Measurements from ENCODE around the genes STON1, FSHR and PSME4.

DNA sequence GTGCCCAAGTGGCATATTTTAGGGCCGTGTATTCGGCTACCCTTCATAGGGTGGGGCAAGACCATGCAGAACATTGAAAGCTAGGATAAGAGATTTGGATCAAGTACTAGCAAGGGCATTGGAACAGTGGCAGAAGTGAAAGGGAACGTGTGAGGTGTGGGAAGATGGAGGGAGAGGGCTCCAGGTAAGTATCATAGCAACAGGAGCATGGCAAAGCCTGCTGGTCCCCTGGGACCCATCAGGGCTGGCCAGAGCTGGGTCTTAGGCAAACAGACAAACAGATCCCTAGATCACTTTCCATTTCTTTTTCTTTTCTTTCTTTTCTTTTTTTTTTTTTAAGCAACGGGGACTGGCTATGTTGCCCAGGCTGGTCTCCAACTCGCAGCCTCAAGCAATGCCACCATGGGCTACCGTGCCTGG is 95.2 kb upstream of the CALM2 start:
- RRBS, result no CpG with 5 or more reads among the region's 6 CpGs

GRCh38 chr2:47274311-47274790 is 94.8 kb upstream of the EPCAM start:
- RRBS, result no CpG with 5 or more reads among the region's 7 CpGs

DNA sequence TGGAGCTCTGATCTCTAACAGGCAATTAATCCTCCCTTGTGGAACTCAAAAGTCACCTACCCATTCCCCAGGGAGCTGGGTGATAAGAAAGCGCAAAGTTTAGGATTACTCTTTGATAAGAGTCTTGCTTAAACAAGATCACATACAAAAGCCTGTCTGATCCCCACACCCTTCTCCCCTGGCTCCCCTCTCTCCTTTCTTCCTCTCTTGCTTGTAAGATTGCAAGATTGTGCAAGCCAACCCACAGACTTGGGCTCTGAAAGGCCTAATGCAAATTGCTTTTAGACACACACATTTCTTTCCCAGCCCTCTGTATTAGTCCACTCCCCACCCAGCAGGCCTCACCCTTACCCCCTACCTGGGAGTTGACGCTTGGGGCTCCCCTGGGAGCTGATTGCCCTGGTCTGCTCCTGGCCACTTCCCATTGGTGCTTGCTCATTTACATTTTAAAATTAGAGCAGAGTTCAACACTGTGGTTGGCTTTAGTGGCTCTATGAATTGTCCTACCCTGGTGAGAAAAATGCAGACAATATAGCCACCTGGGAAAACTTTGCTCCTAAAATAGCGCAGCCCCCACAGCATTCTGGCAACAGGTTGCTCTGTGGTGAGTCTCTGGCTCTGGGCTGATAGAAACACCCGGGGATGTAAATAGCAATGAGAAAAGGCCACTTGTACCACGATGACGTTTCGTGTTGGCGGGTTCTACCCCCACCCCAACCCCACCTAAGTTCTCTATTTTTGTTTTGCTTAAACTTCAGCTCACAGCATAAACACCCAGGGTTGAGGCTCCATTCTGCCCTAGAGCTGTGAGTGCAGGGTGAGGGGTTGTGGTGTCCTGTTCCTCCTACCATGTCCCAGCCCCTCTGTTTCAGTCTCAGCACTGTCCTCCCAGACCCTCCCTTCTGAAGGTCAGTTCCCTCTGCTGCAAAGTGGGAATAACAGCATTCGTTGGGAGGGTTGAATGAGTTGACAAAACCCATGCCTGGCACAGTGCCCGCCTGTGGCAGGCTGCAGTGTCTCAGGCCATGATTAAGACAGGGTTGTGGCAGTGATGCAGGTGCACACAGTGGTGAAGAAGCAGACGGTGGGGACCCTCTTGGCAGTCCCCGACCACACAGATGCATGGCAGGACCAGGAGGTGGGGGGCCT is 58.7 kb upstream of the EPCAM start:
- RRBS, result no CpG with 5 or more reads among the region's 12 CpGs

GRCh38 chr2:47334819-47335727 is 34.0 kb upstream of the EPCAM start:
- RRBS, result no CpG with 5 or more reads among the region's 15 CpGs

- RRBS, result no CpG with 5 or more reads among the region's 17 CpGs
These were observed 24.0 kb upstream of the EPCAM start for GRCh38 chr2:47344778-47345881.

DNA sequence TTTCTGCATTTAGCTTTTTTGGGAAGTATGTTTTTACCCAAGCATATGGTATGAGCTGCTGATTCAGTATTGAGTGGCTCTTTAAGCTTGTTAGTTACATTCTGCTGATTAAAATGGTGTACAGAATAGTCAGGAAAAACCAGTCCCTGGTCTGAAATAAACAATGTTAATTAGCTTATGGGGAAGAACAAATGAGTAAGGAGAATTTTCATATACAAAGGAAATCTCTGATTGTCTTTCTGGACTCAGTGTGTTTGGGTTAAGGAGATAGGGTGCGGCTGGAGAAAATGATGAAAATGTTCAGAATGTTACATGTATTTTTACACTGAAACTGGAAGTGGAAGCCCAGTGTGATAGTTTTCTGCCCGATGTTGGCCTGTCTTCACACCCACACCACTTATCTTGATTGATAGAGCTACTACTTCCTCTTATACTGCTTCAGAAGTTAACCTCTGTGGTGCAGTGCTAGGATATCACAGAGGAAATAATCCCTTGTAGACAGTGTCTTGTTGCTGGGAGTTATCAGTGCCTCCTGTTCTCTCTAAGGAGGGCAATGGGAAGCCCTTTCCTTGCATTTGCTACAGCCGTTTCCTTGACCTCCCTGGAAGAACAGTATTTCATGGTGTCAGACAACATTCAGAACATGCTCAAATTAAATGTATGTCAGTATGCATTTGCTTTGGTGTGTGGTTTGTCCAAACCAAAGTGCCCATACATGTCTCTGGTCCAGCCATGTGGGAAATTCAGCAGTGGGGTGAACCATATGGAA is 83.7 kb downstream of the KCNK12 start:
- RRBS, result no CpG with 5 or more reads among the region's 3 CpGs

DNA sequence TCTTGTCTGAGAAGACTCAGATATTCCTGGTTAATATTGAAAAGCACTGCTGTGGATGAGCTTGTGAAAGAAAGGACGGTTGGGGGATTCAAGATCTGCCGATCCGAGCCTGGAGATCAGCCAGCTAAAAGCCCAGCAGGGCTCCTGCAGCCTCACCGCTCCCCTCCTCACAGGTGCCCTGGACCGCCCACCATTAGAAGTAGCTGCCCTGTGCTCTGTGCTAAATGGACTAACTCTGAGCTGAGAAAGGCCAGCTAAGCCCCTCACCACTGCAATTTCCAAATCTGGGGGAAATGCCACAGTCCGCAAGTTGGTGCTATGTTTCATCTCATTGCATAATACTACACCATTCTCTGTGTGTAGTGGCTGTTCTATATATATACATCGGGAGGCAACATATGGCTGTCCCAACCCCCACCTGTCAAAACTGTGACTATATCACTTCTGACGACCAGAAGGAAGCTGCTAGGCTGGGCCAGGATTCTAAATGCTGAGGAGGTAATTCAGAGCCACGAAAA is 50.7 kb downstream of the KCNK12 start:
- RRBS, result no CpG with 5 or more reads among the region's 9 CpGs

DNA sequence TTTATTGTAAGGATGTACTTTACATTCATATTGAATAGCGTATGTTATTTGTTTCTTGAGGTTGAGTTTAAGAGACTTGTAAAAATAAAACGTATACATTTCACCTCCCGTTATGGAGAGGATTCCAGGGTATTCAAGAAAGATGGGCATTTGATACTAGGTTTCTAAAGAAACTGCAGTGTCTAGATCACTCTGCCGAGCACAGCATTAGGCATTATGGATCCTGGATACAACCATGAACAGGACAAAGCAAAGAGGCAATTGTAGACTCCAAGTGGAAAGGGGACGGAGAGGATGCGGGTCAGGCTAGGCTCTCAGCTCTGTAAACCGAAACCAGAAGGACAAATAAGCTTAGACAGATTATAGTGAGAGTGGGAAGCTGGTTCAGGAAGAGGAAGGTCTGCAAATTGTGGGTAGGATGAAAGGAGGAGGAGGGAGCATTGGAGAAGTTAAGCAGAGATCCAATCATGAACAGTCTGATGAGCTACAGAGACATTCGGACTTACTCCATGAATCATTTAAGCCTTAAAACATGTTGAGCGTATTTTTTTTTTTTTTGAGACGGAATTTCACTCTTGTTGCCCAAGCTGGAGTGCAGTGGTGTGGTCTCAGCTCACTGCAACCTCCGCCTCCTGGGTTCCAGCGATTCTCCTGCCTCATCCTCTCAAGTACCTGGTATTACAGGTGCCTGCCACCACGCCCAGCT is 3.0 kb downstream of the MSH6 start:
- RRBS, result no CpG with 5 or more reads among the region's 13 CpGs

DNA sequence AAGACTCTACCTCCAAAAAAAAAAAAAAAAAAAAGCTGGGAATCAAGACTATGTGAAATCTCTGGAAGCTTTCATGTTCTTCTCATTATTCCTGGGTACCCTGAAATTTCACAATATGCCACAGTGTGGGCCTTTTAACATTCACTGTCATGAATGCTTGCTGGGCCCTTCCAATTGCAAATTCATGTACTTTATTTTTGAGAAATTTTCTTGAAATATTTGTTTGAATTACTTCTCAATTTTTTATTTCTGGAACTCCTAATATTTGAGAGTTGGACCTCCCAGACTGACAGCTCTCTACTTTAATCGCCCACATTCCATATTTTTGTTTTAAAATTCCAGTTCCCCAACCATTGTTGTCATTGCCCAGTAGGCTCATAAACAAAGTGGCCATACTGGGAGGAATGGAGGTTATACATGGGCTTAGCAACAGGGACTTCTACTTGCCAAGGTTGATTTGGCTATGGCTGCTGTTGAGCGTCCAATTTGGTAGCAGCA is 38.0 kb downstream of the FBXO11 start:
- RRBS, result no CpG with 5 or more reads among the region's 2 CpGs

DNA sequence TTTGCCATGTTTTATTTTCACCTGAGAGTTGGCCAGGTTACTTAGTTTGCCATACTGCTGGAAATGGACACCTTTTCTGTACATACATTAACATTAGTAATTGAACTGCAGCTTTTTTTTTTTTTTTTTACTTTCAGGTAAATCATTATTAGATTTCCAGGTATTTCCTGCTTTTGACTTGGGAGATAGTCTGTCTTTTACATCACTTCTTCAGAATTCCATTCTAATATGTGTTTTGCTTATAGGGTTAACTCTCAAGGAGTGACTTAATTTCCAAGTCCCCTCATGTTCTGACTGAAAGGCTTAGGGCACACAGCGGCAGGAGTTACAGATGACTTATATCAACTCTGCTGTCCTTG is 160.4 kb upstream of the FOXN2 start:
- RRBS, result no CpG with 5 or more reads among the region's 1 CpG

GRCh38 chr2:48441452-48442162 is 1.0 kb downstream of the PPP1R21 start:
- RRBS, result no CpG with 5 or more reads among the region's 9 CpGs

DNA sequence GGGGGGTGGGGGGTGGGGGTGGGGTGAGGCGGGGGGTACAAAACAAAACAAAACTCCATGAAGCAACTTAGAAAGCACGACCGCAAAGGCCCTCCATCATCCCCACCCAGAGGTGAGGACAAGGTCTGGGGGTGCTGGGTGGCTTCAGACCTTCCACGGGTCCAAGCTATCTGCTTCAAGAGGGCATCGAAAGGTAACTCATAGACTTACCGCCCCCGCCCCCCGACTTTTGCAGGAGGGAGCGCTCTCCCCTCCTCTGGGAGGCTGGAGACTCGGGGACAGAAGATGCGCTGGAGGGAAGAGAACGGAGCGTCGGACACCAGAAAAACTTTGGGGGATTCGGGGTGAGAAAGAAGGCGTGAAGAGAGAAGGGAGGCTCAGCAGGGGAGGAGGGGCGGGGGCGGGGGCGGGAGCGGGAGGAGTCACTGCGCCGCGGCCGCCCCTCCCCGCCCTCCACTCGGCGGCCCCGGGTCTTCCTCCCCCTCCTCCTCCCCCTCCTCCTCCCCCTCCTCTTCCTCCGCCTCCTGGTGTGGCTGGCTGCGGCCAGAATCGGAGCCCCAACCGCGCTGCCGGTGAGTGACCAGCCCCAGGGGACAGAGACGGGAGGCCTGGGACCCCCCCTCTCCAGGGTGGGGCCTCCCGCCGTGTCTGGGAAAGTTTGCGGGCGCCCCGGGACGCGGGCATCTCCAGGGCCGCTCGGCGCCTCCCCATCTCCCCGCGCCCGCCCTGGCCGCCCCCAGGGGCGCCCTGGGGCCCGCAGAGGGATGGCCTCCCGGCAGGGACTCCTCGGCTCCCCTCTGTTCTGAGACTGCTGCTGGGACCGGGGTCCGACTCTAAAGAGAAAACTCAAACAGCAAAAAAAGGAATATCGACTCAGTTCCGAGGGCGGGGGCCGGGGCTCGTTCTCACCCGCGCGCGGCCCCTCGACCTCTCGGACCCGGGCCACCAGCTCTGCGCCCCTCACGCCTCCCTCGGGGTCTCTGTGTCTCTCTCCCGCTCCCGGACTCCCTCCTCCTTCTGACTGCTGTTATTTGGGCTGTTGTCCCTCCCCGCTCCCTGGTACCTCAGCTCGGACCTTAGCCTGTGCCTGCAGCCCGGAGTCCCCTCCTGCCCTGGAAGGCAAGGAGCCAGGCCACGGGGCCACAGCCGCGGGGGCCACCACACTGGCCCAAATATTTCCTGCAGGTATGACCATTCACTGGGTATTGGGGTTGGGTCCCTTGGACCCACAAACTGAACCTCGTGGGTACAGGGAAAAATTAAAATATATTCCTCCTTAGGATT is at the start of gene STON1:
Gene STON1, plus strand, starts transcription at position 510 of the 1,284 bp plus-strand sequence.
- RRBS, result 22% methylated on average over 41 of the region's 79 CpGs

DNA sequence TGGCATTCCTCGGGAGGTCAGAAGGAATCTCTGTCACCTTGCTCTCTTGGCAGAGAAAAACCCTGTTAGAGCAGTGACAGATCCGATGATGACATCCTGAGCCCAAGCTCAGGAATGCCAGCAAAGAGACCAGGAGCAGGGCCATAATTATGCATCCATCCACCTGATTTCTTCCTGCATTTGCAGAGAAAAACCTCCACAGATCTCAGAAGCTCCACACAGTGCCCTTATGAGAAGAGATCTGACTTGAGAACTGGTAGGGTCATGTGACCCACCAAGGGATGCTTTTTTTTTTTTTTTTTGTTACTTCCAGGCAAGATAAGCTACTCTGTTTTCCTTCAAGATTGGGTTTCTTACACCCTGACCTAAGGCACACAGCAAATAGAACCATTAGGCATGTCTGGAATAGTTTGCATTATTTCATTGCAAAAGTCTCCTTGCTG is at the start of gene FSHR:
Gene FSHR, minus strand, starts transcription at position 243 of the 443 bp plus-strand sequence.
- RRBS, result no CpG with 5 or more reads among the region's 2 CpGs

GRCh38 chr2:49578841-49579308 is 424.6 kb upstream of the FSHR start:
- RRBS, result no CpG with 5 or more reads among the region's 6 CpGs

- RRBS, result no CpG with 5 or more reads among the region's 15 CpGs
These were observed 819.6 kb upstream of the FSHR start for GRCh38 chr2:49973795-49974380.

GRCh38 chr2:53970580-53971339 is at the start of gene PSME4:
Gene PSME4 (minus strand): TSS chr2:53970993.
- RRBS, result 2% methylated on average over 54 of the region's 88 CpGs

- RRBS, result no CpG with 5 or more reads among the region's 2 CpGs
These were observed 29.7 kb downstream of the ACYP2 start for GRCh38 chr2:54000603-54000984.

DNA sequence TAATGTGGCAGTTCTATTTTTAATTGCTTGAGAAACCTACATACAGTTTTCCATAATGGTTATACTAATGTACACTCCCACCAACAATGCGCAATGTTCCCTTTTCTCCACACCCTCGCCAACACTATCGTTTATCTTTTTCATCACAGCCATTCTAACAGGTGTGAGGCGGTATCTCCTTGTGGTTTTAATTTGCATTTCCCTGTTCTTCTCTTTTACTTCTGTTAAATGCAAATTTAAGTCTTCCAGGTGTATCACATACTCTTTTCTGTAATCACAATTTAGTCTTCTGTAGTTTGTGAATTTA is 128.9 kb downstream of the ACYP2 start:
- RRBS, result no CpG with 5 or more reads among the region's 4 CpGs

DNA sequence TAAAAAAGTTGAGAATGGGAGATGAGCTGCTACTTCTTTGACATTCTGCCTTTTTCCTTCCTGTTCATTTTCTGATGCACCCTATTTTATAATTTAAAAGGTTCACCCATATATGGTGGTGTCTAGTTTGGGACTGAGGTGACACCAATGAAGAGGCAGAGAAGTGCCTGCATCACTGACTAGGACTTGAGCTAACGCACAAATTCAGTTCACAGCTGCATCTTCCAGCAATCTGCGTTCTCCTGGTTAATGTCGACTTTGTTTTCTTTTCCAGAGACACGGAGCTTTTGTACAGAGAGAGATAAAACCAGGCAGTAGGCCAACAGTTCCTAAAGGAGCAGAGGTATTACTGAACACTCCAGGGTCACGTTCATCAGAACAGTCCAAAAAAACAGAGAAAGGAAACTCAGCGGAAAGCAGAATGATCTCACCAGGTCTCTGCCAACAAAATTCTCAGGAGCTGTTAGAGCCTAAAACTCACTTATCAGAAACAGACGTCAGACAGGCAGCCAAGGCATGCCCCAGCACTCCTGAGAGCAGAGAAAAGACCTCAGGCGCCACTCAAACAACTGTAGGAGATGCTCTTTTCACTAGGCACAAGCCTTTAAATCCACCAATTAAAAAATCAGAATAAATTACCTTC is 29.4 kb downstream of the C2orf73 start:
- RRBS, result no CpG with 5 or more reads among the region's 8 CpGs

DNA sequence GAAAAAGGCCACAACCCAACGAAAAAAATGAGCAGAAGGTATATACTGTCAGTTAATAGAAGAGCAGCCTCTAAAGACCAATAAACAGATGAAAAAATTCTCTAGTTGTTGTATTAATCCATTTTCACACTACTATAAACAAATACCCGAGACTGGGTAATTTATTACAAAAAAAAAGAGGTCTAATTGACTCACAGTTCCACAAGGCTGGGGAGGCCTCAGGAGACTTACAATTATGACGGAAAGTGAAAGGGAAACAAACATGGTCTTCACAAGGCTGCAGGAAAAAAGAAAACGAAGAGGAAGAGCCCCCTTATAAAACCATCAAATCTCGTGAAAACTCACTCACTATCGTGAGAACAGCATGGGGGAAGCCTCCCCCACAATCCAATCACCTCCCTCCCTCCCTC is 61.8 kb upstream of the SPTBN1 start:
- RRBS, result no CpG with 5 or more reads among the region's 6 CpGs

All from CMK (cell line).